Choroid plexus epithelial cell (primary cell): ENCODE measurements around a stretch of chr12.

- RRBS = no CpG with 5 or more reads among the region's 1 CpG
Measured at GRCh38 chr12:68482566-68483345, 127.9 kb upstream of the RAP1B start.

- RRBS = no CpG with 5 or more reads among the region's 3 CpGs
Measured at GRCh38 chr12:68506696-68507160, 104.0 kb upstream of the RAP1B start.

DNA sequence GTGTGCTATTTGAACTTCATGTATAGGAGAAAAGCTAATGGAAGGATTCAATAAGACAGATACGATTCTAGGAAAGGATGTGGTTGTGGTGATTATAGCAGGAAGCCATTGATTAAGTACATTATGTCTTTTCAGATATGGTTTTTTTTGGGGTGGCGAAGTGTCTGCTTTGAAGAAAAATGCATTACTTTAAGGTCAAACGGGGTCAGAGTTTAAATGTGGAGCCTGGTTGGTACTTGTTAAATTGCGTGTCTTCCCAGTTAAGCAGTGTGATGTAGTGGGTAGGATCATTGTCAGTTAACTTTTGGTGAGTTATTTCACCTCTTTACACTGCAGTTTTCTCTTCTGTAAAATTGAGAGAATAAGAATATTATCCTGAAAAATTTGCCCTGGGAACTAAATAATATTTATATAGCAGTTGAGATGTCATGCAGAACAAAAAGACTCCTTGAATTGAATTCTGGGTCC lies 12.9 kb upstream of the NUP107 start:
- RRBS = no CpG with 5 or more reads among the region's 4 CpGs

DNA sequence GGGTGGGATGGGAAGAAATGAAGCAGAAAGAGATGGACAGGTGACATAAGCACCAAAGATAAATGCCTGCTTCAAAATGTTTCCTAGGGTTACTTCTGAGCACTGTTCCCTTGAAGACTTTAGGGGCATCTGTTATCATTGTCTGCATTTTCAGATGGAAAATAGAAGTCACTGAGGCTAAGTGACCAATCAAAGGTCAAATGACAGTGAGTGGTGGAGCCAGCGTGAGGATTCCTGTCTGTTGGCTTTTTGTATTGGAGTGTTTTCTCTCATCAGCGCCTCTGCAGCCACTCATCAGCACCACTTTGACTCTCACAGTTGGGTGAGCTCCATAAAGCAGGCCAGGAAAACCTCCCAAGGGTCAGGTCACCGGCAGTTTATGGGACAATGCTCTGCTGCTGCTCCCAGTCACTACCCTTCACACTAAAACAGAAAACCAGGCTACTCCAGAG lies 133.5 kb upstream of the CPM start:
- RRBS = no CpG with 5 or more reads among the region's 3 CpGs

GRCh38 chr12:69359110-69359469 lies 453 bp upstream of the YEATS4 start:
- RRBS = no CpG with 5 or more reads among the region's 3 CpGs

DNA sequence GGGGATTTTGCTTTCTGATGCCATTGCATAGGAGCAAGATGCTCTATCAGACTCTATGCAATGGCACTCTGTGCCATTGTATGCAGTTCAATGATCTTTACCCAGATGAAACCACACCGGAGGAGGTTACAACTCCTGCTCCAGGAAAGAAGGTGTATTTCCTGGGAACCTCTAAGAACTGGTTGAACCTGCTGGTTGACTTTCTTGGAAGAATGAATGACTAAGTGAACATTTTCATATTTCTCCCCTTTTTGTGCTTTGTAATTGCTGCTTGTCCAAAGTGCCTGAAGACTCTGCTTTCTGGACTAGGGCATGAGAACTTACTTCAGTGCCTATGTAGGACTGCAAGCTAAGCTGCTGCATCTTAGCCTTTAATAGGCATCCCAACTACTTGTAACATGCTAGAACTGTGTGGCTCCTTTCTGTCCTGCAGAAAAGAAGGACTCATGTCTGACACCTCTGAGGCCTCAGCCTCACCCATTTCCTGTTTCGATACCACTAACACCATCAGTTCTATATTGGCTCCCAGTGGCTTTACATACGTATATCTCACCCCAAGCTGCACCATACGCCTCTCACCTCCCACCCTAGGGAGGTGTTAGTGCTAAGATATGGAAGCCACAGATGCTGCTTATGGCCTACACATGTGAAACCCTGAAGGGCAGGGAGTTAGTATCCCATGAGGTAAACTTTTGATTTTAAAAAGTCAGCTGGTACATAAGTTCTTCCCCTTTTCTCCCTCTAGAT lies 193.4 kb upstream of the CNOT2 start:
- RRBS = no CpG with 5 or more reads among the region's 4 CpGs

GRCh38 chr12:70250262-70251037 lies 7.2 kb downstream of the CNOT2 start:
- RRBS = no CpG with 5 or more reads among the region's 1 CpG

DNA sequence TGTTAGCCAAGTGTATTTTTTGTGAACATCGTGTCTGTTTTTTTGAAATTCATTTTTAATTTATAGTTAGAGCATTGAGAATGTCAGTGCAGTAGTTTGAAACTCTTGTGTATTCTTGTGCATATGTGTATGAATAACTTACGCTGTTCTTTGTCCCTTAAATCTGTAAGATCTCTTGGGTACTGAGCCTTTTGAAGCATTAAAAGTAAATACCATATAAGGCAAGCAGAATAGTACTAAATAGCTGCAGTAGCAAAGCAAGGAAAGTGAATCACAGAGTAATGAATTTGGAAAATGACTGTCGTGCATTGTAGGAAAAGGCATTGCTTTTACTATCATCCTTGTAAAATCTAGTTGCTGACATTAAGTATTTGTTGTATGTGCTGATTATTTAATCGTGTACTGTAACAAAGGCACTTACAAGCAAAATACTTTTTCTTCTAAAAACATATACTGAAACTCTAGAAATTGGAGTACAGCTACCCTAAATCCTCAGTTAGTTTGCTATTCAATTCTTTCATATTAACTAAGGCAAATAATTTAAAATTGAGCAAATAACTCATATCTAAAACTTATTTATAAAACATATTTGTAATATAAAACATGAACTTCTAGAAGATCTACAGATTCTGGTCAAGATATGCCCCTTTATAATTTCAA lies 12.2 kb downstream of the CNOT2 start:
- RRBS = no CpG with 5 or more reads among the region's 4 CpGs

DNA sequence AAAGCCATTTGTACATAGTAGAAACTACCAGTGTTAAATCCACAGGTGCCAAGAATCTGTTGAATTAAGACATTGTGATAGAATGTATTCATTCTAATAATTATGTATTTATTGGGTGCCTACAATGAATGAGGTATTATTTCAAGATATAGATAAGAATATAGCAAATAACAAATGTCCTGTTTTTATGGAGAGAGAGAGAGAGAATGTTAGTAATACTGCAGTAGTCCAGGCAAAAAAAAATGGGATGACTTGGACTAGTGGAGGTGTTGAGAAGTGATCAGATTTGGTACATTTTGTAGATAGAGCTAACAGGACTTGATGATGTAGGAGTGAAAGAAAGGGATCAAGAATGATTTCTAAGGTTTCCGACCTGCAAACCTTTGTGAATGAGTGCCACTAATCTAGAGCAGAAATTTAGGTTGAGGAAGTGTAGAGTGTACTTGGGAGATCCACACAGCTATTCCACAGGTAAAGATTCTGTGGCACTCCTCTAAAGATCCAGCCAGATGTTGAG lies 41.9 kb upstream of the KCNMB4 start:
- RRBS = no CpG with 5 or more reads among the region's 1 CpG

- RRBS = 2% methylated on average over 4 of the region's 11 CpGs
Measured at GRCh38 chr12:70365895-70366054, 315 bp upstream of the KCNMB4 start.

DNA sequence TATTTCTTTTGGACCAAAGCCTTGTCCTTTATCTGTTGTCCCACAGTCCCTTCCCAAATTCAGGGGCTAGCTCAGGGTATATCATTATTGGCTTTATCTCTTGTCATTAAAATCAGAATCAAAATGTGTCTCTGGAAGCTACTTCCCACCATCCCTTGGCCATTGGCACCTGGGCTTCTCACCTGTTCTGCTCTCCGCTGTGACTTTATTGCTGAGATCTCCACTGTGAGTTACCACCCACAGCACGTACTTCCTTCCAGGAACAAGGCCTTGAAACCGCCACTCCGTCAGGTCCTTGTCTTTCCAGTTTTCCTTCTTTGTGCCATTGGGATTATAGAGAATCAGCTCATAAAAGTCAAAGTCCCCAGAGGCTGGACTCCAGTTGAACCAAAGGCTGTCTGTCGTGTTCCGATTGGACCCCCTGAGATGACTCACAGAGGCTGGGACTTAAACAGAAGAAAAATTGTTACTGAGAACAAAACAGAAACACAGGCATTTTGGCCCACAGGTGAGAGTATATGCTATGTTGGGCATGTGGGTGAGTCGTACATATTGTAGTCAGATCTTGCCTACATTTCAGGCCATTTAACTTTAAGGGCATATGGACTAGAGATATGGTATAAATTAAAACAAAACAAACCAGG lies 76.6 kb downstream of the PTPRB start:
- RRBS = no CpG with 5 or more reads among the region's 7 CpGs

GRCh38 chr12:70583399-70583811 lies 53.8 kb downstream of the PTPRB start:
- RRBS = no CpG with 5 or more reads among the region's 2 CpGs

GRCh38 chr12:71117880-71118817 lies 39.6 kb downstream of the TSPAN8 start:
- RRBS = no CpG with 5 or more reads among the region's 35 CpGs

DNA sequence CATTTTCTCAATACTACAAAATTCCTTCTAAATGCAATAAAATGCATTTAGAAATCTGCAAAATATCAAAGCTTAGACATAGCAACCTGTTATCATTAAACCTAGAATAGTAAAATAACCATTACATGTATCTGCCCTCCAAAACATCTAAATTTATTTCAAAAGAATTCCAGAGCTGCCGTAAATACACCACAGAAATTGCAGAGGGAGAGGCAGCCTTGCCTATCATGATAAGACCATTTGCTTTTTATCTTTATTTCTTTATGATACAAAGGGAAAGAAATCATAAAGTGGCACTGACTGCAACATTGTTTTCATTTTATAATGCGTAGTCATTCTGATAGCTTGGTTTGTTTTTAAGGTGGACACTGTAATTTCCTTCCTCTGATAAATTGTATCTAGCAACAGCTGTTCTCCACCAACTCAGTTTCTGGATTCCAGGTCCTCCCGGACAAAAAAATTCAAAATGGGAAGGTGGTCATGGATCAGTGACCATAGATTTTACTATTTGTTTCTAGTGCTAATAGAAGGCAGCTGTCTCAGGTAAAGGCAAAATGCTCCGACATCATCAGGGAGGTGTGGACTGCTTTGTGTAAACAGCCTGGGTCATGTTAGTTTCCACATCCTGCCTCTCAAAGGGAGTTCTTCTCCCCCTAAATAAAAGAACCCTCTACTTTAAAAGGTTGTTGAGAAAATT lies 578 bp upstream of the TSPAN8 start:
- RRBS = no CpG with 5 or more reads among the region's 4 CpGs

DNA sequence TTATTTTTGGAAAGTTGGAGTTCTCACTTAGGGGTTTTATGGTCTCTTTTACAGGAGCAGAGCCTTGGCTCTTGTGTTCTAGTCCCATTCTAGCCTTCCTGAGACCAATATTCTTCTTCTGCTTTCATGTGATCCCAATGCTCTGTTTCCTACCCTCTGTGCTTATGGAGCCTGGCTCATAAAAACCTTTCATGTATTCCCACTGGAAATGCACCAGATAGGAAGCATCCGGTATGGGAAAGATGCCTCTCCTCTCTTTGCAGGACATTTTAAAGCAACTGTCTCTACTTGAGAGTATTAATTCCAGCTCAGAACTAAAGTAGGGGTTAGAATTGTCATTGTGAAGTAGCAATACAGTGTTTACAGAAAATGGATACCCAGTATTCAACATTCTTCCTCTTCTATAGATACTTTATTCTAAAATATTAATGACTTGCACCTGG lies 4.1 kb upstream of the TSPAN8 start:
- RRBS = no CpG with 5 or more reads among the region's 1 CpG

- RRBS = no CpG with 5 or more reads among the region's 1 CpG
Measured at GRCh38 chr12:71782392-71782735, 27.7 kb downstream of the RAB21 start.

DNA sequence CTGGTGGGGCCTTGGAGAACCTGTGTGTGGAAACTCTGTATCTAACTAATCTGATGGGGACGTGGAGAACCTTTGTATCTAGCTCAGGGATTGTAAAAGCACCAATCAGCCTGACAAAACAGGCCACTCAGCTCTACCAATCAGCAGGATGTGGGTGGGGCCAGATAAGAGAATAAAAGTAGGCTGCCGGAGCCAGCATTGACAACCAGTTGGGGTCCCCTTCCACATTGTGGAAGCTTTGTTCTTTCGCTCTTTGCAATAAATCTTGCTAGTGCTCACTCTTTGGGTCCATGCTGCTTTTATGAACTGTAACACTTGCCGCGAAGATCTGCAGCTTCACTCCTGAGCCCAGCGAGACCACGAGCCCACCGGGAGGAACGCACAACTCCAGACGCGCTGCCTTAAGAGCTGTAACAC lies 86.3 kb upstream of the TRHDE start:
- RRBS = no CpG with 5 or more reads among the region's 11 CpGs

DNA sequence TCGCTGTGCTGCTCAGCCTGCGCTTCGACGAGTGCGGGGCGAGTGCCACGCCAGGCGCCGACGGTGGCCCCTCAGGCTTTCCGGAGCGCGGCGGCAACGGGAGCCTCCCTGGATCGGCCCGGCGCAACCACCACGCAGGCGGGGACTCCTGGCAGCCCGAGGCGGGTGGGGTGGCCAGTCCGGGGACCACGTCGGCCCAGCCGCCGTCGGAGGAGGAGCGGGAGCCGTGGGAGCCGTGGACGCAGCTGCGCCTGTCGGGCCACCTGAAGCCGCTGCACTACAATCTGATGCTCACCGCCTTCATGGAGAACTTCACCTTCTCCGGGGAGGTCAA lies 745 bp downstream of the TRHDE start:
- RRBS = 2% methylated on average over 13 of the region's 37 CpGs

DNA sequence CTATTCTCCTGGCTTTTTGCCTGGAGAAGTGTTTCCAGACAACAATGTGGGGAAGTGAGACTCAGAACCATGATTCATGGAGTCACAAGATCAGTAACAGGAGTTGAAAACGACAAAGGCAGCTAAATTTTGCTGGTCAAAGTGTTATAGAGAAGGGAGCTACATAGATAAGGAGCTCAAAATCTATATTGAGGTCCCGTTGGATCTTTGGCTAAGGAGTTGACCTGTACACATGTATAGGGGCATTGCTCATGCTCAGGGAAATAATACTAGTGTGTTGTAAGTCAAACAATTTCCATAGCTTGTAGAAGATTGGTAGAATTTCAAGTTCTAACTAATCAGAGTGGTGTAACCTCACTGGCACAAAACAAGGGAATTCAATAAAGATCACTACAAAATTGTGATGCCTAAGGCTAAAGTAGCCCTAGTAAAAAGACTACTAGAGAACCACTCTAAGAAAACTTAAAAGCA lies 475.5 kb downstream of the TRHDE start:
- RRBS = no CpG with 5 or more reads among the region's 2 CpGs

- RRBS = no CpG with 5 or more reads among the region's 2 CpGs
Measured at GRCh38 chr12:74963749-74964220, 245.9 kb downstream of the KCNC2 start.